WTC11 (cell line): ENCODE results near the gene ETV7.

GRCh38 chr6:35401447-35401927 lies 50.7 kb upstream of the FANCE start:
- PRO-cap: no peak

DNA sequence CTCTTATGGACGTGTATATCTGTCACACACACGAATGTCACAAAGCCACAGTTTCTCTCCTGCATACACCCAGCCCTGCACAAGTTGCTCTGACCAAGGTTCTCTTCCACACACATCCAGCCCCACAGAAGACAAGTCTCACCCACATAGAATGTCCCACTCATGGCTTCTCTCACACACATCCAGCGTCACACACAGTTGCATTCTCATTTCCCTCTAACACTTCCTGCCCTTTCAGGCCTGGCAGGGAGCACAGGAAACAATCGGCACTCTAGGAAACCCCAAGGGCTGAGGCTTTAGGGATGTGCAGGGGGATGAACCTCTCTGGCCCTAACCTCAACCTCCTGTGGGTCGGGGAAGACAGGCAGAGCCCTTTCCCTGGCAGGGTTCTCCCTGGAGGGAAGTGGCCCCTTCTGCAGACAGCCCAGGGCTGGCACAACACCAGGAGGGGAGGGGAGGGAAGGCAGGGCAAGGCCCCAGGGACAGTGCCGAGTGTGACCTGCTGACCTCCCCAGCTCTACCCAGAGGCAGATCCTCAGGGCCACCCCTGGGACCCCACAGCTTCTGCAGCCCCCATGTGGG lies 2.8 kb downstream of the TEAD3 start:
- PRO-cap: no peak

- PRO-cap: no peak
Observed at GRCh38 chr6:35496172-35496534, 726 bp downstream of the TEAD3 start.

DNA sequence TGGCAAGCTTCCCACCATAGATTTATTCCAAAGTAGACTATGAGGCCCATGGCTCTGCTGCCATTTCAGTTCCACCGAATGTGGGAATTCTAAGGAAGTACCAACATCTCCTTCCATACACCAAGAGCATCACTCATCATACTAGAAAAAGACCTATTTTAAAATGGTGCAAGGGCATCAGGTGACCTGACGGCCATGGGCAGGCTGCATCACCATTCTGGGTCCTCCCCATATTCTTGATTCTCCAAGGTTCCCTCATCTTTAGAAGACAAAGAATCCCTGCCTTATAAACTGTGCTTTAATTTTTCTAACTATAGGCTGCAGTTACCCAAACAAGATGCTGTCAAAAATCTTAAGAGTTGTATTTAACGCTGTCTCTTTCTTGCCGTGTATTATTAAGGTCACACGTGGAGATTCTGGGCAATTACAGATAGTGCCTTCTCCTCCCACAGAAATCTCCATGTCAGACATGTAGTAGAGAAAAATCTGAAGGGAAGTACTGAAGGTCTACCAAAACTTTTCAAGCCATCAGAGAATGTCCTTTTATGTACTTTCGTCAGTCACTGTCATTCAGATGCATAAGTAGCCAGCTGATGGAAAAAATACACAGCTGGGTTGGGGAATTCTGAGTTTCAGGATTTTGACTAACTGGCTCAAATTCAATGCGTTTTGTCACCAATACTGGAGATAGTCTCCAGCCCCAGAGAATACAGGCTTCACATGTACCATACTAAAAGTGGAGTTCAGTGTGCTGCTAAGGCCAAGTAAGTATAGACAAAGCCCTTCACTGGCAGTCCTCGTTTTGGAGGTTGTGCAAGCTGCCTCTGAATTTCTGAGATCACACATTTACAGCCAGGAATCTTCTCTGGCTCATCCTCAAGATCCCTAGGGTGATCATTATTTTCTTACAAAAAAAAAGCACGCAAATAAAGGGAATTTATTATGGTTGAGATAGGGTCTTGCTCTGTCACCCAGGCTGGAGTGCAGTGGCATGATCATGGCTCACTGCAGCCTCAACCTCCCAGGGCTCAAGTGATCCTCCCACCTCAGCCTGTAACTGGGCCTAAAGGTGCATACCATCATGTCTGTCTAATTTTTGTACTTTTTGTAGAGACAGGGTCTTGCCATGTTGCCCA lies 59.1 kb upstream of the TULP1 start:
- PRO-cap: no peak

- PRO-cap: no peak
Observed at GRCh38 chr6:35583815-35584190, 71.1 kb upstream of the TULP1 start.

- PRO-cap: no peak
Observed at GRCh38 chr6:35636826-35637252, 51.9 kb downstream of the FKBP5 start.

- PRO-cap: no peak
Observed at GRCh38 chr6:35737487-35737950, 687 bp downstream of the ARMC12 start.

- PRO-cap: no peak
Observed at GRCh38 chr6:35810908-35812017, 6.1 kb downstream of the LHFPL5 start.

DNA sequence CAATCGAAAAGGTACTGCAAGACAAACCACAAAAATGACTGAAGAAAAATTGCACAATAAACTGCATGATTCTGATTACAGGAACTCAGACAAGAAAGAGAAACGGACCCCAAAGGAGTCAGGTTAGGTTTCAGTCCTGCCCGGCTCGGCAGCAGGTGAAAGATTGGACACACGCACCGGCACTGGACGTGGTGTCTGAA lies 5.2 kb downstream of the SLC26A8 start:
- PRO-cap: no peak

GRCh38 chr6:36084387-36085132 lies 45.8 kb upstream of the MAPK13 start:
- PRO-cap: no peak

GRCh38 chr6:36131953-36132419 lies 1.7 kb downstream of the MAPK13 start:
- PRO-cap: no peak

GRCh38 chr6:36345549-36346318 lies 9.0 kb upstream of the BNIP5 start:
- PRO-cap: no peak

DNA sequence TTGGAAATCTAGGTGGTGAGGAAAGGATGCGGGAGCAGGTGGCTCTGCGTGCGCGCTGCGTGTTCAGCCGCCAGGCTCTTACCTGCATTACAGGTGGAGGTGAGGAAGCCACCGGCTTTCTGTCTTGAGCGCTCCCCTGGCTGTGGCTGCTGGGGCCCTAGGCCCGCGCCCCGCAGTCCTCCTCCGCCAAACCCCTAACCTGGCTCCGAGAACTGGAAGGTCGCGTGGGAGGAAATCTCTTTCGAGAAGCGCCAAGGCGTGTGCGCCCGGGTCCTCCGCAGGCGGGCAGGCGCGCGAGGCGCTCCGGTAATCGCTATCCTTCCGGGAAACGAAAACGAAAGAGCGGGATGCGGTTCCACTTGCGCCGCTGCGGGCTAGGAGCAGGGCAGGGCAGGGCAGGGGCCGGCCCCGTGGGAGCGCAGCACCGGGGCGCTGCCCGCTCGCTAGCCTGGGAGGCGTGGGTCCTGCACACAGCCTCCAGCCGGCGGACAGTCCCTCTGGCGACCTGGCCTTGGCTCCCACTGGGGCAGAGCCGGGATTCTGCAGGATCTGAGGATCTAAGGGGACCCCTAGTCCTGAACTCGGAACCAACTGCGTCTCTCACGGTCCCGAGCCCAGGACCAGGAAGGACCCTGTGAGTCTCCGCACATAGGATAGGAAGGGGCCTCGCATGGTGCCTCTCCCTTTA lies at the start of gene ETV7:
Gene ETV7 (minus strand): TSS at position 216 of the 688 bp plus-strand sequence.
- PRO-cap: no peak

- PRO-cap: no peak
Observed at GRCh38 chr6:36504900-36505521, 42.3 kb downstream of the STK38 start.

DNA sequence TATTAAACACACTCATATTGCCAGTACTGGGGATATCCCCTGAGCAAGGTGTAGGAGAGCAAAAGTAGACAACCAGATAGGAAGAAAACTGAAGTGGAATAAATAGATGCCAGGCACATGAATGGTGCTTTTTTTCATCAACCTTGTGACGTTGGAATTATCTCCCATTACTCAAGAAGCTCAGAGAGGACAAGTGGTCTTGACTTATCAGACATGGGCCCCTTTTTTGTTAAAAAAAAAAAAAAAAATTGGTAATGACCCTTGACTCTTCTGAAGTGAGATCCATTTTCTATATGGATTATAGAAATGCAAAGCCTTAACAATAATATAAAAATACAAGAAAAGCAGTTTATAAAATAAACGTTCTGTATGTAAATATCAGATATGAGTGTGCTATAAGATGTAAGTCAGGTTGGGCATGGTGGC lies 17.1 kb downstream of the SRSF3 start:
- PRO-cap: no peak

GRCh38 chr6:36616742-36617723 lies 22.9 kb downstream of the SRSF3 start:
- PRO-cap: no peak

DNA sequence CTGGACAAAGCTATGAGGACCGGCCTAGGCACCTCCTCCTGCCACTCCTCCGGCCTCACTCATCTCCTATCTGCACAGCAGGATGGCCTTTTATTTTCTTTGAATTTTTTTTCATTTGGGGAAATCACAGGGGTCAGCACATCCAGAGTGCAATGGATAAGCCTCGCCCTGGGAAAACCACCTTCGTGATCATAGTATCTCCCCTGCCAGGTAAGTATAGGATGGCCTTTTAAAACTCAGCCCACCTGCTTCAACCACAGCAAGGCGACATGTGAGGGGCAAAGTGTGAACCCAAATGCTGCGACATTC lies 39.1 kb upstream of the CDKN1A start:
- PRO-cap: unidirectional peak, minus-strand start at position 218 of the sequence

GRCh38 chr6:36666824-36667702 lies 11.5 kb upstream of the CDKN1A start:
- PRO-cap: bidirectional peak, plus-strand start at chr6:36667297, minus-strand start at chr6:36667170

DNA sequence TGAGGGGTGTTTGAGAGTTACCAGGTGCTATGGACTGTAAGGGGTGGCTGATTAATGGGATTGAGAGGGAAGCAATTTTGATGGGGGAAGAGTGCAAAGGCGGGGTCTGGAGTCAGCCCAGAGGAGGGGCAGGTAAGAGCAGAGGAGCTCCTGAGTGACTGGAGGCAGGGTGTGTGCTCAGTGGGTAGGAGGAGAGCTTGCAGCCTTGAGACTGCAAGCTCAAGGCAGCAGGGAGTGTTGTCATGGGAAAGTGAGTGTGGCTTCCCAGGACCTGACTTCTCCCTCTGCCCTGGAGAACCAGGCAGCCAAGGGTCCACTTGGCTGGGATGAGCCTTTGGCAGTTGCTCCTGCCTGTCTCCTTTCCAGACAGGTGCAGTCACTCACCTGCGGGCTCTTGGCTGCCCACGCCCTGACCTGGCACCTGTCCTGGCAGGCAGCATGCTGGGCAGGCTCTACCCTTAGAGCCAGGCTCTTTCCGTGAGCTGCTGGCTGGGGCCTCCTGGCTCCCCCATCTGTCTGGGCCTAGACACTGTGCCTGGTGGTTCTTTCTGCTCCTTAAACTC lies 54.3 kb downstream of the RAB44 start:
- PRO-cap: no peak

DNA sequence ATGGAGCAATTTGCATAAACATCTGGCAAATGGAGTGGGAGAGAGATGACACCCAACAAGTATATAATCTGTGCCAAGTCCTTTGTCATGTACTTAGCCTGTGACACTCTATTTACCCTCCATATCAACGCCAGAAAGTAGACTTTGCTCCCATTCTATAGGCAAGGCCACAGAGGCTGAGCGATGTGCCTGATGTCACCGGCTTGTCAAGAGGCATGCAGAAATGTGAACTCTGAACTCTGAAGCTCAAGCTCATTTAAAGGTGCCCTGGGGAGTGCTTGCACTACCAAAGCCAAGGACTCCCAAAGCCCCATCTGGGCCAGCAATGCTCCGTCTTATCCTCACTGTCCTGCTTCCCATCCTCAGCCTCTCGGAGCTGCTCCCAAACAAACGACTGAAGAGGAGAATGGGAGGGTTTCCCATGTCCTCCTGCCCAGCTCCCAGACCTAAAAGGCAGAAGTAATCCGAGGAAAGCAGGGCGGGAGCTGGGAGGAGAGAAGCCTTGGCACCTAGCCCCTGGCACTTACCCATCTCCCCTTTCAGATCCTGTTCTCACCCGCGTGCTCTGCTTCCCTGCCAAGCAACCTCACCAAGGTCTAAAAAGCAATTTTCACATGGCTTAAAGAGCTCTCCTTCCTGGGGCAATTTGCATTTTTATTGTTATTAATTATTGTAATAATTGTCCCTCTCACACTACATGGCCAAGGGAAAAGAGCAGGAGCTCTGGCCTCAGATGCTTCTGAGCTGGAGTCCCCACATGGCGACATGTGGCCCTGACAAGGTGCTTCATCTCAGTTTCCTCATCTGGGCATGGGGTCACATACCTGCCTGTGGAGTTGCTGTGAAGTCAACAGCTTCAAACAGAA lies 9.1 kb downstream of the CPNE5 start:
- PRO-cap: no peak